Sternocleidomastoid (tissue), 1 donor: ENCODE measurements around a stretch of chr4.

DNA sequence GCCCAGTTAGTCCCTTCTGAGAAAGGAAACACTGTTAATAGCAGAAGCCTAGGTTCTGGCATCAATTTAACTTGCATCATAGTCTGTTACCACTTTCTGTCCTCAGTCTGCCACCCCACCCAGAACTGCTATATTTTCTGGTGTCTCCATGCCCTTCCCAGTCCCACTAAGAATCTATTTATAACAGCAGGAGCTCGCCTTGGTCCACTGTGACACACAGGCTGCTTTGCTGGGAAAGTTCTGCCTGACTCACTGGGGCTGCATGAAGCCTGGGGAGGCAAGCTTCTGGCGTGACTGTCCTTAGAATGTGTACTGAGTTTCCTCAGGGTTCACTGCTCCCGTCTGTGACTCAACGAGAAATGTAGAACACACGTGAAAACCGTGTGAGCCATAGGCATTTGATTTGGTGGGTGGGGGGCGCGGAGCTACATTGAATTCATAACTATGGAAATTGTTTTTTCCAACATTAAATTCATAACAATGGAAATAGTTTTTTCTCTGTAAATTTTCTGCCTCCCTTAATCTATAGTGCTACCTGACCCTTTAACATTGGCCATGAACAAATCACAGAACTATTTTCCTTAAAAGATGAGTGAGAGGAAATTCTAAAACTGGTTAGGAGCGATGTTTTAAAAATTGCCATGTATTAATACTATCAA, 158.0 kb upstream of the TTC29 start:
- PRO-cap: no peak

GRCh38 chr4:147482248-147483079, 1.6 kb downstream of the EDNRA start:
- PRO-cap: no peak

- PRO-cap: no peak
These were observed 1.1 kb downstream of the TMEM184C start for GRCh38 chr4:147618157-147618793.

DNA sequence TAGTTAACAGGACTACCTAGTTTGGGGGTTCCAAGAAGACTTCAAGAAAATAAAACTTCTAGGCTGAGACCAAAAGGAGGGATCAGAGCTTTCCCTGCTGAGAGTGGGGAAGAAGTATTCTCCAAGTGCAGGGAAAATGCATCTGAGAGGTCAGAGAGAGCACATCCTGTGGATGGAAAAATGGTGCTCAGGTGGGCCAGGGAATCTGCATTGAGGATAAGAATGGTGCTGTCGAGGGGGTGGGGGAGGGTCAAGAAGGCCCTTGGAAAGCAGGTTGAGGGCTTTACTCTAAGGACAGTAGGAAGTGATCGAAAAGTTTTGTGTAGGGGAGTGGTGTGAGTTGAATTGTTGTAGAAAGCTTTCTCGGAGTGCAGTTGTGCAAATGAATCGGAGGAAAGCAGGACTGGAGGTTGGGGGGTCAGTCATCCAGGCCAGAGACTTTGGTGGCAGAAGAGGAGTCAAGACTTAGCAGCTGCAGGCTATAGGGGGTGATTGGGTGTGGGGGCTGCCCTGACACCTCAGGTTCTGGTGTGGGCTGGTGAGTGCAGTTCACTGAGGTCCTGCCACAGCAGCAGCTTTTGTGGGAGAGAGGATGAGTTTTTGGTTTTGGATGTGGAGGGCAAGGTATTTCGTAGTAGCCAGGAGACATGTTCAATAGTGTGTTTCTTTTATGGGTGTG, 12.4 kb downstream of the ARHGAP10 start:
- PRO-cap: no peak

DNA sequence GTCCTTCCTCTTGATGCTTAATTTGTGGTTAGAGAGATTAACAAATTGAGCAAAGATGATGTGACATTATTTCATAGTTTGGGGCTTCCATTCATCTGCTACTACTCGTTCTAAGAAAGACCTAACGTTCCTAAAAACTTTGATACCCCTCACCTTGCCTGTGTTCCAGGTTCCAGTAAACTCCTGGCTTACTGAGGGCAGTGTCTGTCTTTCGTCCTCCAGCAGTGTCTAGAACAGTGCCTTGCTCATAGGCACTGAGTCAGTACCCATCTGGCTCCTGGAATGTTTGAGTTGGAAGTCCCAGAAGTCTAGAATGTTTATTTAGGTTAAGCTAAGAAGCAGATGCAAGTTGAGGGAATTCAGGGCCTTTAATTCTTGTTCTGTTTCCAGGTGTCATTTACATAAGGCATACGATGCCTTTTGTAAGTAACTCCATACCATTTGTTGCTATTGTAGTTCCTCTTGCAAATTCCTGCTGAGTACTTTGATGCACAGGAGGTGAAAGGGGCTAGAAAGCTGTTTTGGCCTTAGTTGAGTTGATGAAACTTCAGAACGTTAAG, 22.1 kb downstream of the ARHGAP10 start:
- PRO-cap: no peak

- PRO-cap: no peak
These were observed 115.1 kb downstream of the ARHGAP10 start for GRCh38 chr4:147846893-147847542.

GRCh38 chr4:148322227-148323159, 119.7 kb downstream of the NR3C2 start:
- PRO-cap: no peak

DNA sequence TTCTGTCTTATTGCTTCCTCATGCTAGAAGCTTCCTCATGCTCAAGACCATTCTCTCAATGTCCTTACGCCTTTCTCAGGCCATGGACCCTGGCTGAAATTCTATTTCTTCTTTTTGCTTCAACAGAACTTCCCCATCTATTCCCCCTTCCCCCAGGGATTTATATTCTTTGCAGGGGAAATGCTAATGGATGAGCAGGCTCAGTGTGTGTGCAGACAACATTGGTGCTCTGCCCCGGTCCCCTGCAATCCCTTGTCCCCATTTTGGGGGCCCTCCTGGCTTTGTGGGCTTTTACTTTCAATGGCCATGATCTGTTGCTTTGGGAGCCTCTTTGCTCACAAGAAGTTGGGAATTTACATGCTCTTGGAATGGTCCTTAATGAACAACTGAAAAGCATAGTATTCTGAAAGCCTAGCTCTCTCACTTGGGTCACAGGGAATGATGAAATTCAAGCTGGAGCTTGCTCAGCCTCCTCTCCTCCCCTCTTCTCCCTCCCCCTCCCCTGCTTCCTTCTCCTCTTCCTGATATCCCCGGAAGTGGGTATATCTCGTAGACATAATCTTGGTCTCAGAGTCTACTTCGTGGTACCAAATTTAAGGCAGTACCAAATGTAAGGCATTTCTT, 400.5 kb upstream of the NR3C2 start:
- PRO-cap: no peak

- PRO-cap: no peak
These were observed 608.0 kb upstream of the NR3C2 start for GRCh38 chr4:149050272-149050574.

DNA sequence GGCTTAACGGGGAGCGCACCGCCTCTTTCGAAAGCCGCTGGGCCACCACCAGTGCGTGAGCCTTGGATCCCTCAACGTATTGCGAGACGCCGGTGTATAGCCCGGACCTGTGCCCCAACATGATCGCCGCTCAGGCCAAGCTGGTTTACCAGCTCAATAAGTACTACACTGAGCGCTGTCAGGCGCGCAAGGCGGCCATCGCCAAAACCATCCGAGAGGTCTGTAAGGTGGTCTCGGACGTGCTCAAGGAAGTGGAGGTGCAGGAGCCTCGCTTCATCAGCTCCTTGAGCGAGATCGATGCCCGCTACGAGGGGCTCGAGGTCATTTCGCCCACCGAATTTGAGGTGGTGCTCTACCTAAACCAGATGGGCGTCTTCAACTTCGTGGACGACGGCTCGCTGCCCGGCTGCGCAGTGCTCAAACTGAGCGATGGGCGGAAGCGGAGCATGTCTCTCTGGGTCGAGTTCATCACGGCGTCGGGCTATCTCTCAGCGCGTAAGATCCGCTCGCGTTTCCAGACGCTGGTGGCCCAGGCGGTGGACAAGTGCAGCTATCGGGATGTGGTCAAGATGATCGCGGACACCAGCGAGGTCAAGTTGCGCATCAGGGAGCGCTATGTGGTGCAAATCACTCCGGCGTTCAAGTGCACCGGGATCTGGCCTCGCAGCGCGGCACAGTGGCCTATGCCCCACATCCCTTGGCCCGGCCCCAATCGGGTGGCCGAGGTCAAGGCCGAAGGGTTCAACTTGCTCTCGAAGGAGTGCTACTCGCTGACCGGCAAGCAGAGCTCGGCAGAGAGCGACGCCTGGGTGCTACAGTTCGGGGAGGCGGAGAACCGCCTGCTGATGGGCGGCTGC, 1.2 kb downstream of the MAB21L2 start:
- PRO-cap: no peak

GRCh38 chr4:150726933-150727290, 145.0 kb downstream of the MAB21L2 start:
- PRO-cap: no peak

GRCh38 chr4:151107036-151108213, 8.0 kb downstream of the RPS3A start:
- PRO-cap: no peak

DNA sequence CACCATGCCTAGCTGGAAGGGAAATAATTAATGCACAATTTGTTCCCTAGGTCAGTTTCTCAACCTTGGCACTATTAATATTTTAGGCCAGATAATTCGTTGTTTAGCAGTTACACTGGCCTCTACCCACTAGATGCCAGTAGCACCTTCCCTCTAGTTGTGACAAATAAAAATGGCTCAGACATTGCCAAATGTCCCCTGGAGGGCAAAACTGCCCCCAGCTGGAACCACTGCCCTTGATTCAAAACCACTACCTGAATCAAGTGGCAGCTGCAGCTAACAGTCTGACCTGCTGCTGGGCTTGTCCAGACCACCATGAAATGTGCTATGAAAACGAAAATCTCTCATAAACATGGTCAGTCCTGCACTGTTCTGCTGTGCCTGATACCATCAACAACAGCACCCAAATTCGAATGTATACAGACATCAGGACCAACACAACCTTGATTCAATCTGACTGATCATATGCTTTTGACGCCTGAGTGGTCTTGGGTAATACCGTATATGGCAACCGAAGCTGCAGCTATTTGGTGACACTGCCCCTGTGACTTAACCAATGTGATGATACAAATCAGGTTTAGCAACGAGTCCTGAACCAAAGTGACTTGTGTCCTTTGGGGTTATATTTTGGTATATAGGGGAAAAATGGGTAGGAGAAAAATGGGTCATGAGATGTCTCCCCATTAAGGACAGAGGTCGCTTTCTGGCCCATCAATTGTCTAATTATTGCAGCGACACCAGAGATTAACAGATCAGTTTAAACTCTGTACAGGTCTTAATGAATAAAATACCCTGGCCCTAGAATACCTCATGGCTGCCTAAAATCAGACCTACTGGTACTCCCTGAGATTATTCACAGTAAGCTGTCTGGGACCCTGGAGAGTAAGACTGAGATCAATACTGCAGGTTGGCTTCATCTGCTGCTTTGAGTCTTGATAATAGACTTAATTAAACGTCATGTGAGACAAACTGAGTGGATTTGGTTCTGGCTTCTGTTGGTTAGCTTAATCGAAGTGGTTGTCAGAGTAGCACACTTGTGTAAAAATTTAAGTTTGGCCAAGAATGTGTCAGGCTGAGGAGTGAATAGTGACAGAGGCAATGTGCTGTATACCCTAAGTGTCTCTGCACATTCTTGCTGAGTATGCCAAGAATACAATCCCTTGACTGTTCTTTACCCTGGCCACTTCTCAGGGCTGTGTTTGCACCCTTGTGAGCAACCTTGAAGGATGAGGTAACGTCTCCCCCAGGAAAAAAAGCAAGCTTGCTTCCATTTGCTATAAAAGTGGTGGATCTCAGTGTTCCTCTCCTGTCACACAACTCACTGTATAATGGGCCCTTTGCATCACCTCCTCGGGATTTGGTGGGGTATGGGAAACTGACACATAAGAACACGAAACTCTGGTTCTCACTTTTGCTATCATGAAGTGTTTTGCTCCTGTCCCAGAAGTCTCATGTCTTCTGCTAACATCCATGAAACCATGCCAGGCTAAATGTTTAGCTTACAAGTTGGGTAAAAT, 14.6 kb downstream of the RPS3A start:
- PRO-cap: no peak

- PRO-cap: no peak
These were observed 85.1 kb downstream of the RPS3A start for GRCh38 chr4:151184462-151185046.

- PRO-cap: unidirectional peak, plus-strand start at chr4:151408653; bidirectional peak, plus-strand start at chr4:151409261, minus-strand start at chr4:151408876
These were observed 484 bp upstream of the FHIP1A start for GRCh38 chr4:151408292-151409091.

GRCh38 chr4:151564110-151564703, 155.2 kb downstream of the FHIP1A start:
- PRO-cap: no peak

DNA sequence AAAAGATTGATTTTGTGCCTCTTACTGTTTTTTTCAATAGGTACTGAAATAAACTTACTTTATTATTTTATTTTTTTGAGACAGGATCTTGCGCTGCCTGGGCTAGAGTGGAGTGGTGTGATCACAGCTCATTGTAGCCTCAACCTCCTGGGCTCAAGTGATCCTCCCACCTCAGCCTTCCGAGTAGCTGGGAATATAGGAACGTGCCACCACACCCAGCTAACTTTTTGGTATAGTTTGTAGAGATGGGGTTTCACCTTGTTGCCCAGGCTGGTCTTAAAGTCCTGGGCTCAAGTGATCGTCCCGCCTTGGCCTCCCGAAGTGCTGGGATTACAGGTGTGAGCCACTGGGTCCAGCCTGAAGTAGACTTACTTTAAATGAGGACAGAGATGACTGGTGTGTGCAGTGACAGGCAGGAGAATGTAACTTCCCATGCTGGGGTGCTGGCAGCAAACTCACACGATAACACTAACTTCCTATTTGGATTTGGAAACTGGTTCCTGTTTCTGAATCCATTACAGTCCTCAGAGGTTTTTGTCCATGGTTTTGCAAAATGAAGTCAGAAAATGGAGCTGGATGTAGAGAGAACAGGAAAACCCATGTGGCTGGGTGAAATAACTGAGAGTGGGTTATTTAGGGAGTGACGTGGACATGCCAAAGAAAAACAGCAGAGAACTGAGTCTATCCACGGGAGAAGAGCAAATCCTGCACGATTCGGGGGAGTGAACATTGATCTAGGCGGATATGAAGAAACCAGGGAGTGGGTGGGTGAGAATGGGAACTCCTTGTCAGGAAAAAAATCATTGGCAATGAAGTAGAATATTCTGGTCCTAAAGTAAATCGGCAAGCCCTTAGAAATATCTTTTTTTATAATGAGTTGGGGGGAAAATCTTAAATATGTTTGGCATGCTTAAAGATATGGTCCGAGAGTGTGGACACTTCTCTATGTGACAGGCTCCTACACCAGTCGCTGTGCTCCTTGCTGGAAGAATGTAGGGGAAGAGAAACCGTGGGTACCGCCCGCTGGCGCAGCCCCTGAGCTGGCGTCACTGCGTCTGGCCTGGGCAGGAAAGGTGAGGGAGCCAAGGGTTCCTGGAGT, 95.5 kb downstream of the GATB start:
- PRO-cap: no peak

- PRO-cap: no peak
These were observed 93.7 kb downstream of the GATB start for GRCh38 chr4:151666883-151667632.

DNA sequence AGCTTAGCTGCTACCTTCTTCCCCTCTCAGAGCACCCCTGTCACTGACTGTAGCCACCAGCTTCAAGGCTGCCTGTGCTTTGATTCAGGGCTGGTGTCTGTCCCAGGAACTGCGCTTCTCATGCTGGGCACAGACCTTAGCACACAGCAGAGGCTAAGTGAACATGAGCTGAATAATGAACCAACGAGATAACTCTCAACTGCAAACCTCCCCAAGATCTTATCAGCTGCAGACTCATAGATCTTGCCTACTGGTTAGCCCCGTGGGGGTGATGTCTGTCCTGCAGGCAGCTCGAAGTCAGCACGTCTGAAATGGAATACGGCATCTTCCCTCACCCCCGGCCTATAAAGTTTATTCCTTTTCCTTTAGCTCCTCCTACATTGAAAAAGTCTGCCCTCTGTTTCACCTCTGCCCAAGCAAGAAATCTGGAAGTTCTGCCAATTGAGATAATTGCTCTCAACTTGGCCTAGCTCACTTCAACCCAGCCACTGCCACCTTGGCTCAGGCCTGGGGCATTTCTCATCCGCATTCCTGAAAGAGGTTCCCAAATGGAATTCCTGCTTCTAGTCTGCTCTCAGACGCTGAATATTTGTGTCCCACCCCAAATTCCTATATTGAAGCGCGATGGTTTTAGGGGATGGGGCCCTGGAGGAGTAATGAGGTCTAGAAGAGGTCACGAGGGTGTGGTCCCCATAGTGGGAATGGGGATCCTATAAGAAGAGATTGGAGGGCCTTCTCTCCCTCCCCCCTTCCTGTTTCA, 73.6 kb downstream of the GATB start:
- PRO-cap: no peak

- PRO-cap: no peak
These were observed 41.6 kb downstream of the GATB start for GRCh38 chr4:151718713-151720044.